Keratinocyte (primary cell): ENCODE results near the gene EYA2.

CAGE:
- cytosol, long polyA minus RNA: no peak
- cytosol, long polyA plus RNA: no peak
- long polyA plus RNA: no peak
- nucleus, long polyA minus RNA: no peak
- nucleus, long polyA plus RNA: no peak
Measured at GRCh38 chr20:46894046-46895212, at the start of gene EYA2. Gene EYA2 (plus strand): TSS chr20:46894843.

CAGE:
- cytosol, long polyA minus RNA: no peak
- cytosol, long polyA plus RNA: no peak
- long polyA plus RNA: no peak
- nucleus, long polyA minus RNA: no peak
- nucleus, long polyA plus RNA: no peak
Measured at GRCh38 chr20:47253616-47254414, 102.7 kb downstream of the ZMYND8 start.

DNA sequence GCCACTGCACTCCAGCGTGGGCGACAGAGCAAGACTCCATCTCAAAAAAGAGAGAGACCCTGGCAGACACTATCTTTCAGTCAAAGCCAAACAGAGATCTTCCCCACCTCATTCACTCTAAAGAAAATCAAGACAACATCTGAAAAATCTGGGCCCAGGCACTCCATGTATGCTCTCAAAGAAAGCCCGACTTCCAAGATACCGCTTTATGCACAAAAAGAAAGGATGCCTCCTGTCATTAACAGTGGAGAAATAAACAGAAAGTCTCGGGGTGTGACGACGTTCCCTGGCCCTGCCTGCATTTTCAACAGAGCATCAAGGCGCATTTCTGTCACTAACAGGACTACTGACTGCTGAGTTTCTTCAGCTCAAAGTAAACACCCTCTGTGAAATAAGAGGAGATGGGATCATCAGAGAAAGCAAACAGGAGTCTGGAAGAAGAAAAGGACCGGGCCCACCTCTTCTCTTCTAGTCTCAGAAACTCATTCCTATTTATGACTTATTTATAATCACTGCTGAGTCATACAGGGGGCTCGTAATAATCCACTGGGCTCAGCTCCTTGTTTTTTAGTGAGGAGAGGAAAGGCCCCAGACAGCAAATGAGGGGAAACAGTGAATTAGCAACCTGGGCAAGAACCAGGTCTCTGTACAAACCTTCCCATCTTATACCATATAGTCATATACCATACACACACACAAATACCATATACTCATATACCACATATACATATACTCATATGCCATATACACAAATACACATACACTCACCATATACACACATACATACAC is 99.7 kb downstream of the ZMYND8 start:
CAGE:
- cytosol, long polyA minus RNA: no peak
- cytosol, long polyA plus RNA: no peak
- long polyA plus RNA: no peak
- nucleus, long polyA minus RNA: no peak
- nucleus, long polyA plus RNA: no peak

GRCh38 chr20:47351397-47352055 is 5.0 kb downstream of the ZMYND8 start:
CAGE:
- cytosol, long polyA minus RNA: no peak
- cytosol, long polyA plus RNA: no peak
- long polyA plus RNA: no peak
- nucleus, long polyA minus RNA: no peak
- nucleus, long polyA plus RNA: no peak

DNA sequence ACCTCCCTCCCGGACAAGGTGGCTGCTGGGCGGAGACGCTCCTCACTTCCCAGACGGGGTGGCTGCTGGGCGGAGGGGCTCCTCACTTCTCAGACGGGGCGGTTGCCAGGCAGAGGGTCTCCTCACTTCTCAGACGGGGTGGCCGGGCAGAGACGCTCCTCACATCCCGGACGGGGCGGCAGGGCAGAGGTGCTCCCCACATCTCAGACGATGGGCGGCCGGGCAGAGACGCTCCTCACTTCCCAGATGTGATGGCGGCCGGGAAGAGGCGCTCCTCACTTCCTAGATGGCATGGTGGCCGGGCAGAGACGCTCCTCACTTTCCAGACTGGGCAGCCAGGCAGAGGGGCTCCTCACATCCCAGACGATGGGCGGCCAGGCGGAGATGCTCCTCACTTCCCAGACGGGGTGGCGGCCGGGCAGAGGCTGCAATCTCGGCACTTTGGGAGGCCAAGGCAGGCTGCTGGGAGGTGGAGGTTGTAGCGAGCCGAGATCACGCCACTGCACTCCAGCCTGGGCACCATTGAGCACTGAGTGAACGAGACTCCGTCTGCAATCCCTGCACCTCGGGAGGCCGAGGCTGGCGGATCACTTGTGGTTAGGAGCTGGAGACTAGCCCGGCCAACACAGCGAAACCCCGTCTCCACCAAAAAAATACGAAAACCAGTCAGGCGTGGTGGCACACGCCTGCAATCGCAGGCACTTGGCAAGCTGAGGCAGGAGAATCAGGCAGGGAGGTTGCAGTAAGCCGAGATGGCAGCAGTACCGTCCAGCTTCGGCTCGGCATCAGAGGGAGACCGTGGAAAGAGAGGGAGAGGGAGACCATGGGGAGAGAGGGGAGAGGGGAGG is 24.5 kb downstream of the NCOA3 start:
CAGE:
- cytosol, long polyA minus RNA: no peak
- cytosol, long polyA plus RNA: no peak
- long polyA plus RNA: no peak
- nucleus, long polyA minus RNA: no peak
- nucleus, long polyA plus RNA: no peak

CAGE:
- cytosol, long polyA minus RNA: no peak
- cytosol, long polyA plus RNA: no peak
- long polyA plus RNA: no peak
- nucleus, long polyA minus RNA: no peak
- nucleus, long polyA plus RNA: no peak
Measured at GRCh38 chr20:47736875-47737271, 48.4 kb downstream of the SULF2 start.

CAGE:
- cytosol, long polyA minus RNA: no peak
- cytosol, long polyA plus RNA: no peak
- long polyA plus RNA: no peak
- nucleus, long polyA minus RNA: no peak
- nucleus, long polyA plus RNA: no peak
Measured at GRCh38 chr20:47740652-47741384, 44.5 kb downstream of the SULF2 start.

DNA sequence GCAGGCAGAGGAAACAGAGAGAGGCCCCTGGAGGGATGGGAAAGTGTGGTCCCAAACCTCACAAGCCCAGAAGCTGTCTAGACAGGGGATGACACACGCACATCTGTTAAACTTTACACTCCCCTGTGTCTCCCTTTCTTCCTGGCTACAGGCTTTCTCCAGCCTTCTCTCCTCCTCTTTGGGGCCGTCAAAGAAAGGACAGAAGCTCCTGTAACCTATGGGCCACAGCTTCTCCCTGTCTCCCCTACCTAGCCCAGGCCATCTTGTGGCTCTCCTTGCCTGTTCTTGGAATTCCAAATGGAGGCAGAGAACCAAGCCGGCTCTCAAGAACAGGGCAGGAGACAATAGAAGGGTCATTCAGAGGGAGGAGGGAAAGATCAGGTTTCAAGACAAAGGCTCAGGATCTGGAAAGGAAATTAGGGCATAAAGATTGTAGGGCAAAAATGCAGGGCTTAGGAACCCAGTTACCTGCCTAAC is 19.2 kb downstream of the SULF2 start:
CAGE:
- cytosol, long polyA minus RNA: no peak
- cytosol, long polyA plus RNA: no peak
- long polyA plus RNA: no peak
- nucleus, long polyA minus RNA: no peak
- nucleus, long polyA plus RNA: no peak

GRCh38 chr20:47784368-47784954 is 820 bp downstream of the SULF2 start:
CAGE:
- cytosol, long polyA minus RNA: no peak
- cytosol, long polyA plus RNA: no peak
- long polyA plus RNA: no peak
- nucleus, long polyA minus RNA: no peak
- nucleus, long polyA plus RNA: no peak

DNA sequence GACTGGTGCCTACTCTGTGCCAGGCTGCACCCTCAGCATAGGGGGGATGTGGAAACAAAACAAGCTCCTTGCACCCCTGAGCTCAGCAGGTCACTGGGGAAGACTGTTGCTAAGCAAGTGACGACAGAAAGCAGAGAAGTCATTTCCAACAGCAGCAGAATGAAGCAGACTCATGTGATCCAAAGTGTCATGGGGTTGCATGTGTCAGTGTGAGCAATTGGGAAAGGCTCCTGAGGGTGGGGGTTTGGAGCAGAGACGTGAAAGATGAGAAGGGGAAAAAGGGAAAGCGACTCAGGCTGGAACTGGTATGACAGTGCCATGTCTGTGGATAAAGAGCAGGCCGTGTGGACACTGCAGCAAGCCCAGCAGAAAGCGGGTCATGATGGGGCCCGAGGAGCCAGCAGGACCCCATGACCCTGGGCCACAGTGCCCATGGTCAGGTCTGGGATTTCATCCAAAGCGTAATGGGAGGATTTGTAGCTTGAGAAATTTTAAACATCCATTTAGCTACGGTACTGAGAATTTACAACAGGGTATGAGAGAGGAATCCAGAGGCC is 363.8 kb downstream of the PREX1 start:
CAGE:
- cytosol, long polyA minus RNA: no peak
- cytosol, long polyA plus RNA: no peak
- long polyA plus RNA: no peak
- nucleus, long polyA minus RNA: no peak
- nucleus, long polyA plus RNA: no peak

DNA sequence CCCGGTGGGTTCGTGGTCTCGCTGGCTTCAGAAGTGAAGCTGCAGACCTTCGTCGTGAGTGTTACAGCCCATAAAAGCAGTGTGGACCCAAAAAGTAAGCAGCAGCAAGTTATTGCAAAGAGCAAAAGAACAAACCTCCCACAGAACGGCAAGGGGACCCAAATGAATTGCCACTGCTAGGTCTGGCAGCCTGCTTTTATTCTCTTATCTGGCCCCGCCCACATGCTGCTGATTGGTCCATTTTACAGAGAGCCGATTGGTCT is 264.4 kb downstream of the PREX1 start:
CAGE:
- cytosol, long polyA minus RNA: no peak
- cytosol, long polyA plus RNA: no peak
- long polyA plus RNA: no peak
- nucleus, long polyA minus RNA: no peak
- nucleus, long polyA plus RNA: no peak

GRCh38 chr20:48667736-48668740 is 159.8 kb downstream of the PREX1 start:
CAGE:
- cytosol, long polyA minus RNA: no peak
- cytosol, long polyA plus RNA: no peak
- long polyA plus RNA: no peak
- nucleus, long polyA minus RNA: no peak
- nucleus, long polyA plus RNA: no peak

DNA sequence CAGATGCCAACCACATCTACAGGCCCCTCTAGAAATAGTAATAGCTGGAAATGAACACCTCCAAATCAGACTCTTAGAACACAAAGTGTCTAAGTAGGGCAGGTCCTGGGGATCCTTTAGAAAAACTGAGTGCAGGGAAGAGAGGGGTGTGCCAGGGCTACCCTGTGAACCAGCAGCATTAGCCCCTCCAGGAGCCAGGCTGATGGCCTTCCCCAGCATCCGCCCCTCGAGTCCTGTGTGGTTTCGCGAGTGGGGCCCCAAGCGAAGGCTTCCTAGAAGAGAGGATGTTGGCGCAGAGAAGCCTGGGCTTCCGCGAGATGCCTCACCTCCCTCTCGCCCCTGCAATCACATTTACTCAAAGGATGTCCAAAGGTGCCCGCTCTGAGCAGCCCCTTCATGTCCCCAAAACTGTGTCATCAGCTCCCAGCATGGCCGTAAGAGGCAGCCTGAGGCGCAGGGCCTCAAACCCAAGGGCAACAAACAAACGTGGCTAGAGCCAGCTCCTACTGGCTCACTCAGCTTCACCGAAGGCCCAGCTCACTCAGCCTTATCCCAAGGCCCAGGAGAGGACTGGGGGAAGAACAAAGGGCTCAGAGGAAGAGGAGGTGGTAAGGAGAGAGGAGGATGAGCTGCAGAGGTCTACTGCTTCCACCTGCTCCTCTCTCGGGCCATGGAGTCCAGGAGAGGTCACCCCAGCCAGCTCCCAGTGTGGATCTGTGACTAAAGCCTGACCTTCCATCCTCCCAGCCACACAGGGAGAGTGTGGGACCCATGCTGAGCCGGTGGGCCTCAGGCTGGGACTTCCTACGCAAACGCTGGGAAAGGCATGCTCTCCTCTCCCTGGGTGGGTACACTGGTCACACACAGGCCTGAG is 111.6 kb downstream of the PREX1 start:
CAGE:
- cytosol, long polyA minus RNA: no peak
- cytosol, long polyA plus RNA: no peak
- long polyA plus RNA: no peak
- nucleus, long polyA minus RNA: no peak
- nucleus, long polyA plus RNA: no peak

DNA sequence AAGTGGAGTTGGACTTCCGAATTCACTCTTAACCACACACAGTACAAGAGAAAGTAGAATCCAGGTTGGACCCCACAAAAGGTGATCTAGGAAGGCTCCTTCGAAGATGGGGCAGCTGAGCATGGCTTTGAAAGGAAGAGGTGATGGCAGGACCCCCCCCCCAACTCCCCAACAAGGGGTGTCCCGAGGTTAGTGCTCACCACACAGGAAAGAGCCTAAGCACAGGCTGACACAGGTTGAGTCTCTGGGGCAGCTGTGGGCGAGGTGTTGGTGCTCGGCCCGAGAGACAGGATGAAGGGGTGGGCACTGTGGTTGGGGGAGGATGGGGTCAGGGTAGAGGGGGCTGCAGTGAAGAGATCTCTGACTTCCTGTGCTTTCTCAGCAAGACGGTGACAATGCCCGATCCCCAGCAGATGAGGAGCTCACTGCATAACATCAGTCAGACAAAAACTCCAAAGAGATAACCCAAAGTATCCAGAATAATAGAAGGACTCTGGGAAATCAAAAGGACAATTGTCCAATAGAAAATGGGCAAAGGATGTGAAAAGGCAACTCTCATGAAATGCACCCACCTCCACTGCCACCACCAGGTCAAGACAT is 108.5 kb downstream of the PREX1 start:
CAGE:
- cytosol, long polyA minus RNA: no peak
- cytosol, long polyA plus RNA: no peak
- long polyA plus RNA: no peak
- nucleus, long polyA minus RNA: no peak
- nucleus, long polyA plus RNA: no peak

CAGE:
- cytosol, long polyA minus RNA: no peak
- cytosol, long polyA plus RNA: no peak
- long polyA plus RNA: no peak
- nucleus, long polyA minus RNA: no peak
- nucleus, long polyA plus RNA: no peak
Measured at GRCh38 chr20:48723240-48724172, 104.3 kb downstream of the PREX1 start.

DNA sequence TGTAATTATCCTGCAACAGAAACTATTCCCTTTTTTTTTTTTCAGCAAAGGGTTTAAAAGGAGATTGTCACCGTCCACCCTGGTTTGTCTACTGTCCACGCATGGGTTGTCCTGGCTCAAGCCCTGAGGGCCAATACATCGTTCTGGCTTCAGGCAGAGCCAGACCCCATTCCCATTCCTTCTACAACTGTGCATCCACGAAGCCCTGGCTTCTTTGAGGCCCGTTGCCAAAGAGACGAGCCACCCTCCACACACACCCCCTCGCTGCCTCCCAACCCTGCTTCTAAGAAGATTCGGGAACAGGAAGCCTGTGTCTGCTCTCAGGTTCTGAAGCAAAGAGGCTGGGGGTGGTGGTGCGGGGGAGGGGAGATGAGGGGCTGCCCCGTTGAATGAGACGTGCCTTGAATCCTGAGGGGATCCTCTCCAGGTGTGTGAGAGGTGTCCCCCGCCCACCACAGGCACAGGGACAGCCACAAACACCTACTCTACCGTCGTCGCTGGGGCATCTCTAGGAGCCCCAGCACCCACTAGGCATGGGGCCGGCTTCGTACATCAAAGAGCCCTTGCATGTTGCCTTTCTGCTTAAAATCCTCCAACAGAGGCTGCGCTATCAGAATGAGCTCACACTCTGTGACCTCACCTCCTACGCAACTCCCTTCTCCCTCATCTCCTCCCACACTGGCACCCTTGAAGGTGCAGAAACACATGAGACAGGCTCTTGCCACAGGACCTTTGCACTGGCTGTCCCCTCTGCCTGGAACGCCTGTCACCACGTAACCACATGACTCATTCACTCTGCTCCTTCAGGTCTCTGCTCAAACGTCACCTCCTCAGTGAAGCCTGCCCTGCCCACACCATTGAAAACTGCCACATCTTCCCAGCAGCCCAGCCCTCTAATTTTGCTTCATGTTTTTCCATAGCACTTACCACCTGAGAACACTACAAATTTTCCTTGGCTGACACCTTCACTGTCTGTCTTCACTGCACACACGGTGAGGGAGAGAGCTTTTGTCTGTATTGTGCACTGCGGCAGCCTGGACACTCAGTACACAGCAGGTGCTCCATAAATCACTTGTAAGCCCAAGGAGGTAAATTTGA is 58.5 kb downstream of the PREX1 start:
CAGE:
- cytosol, long polyA minus RNA: no peak
- cytosol, long polyA plus RNA: no peak
- long polyA plus RNA: no peak
- nucleus, long polyA minus RNA: no peak
- nucleus, long polyA plus RNA: no peak

GRCh38 chr20:48807228-48807939 is 20.4 kb downstream of the PREX1 start:
CAGE:
- cytosol, long polyA minus RNA: no peak
- cytosol, long polyA plus RNA: no peak
- long polyA plus RNA: no peak
- nucleus, long polyA minus RNA: no peak
- nucleus, long polyA plus RNA: no peak

CAGE:
- cytosol, long polyA minus RNA: no peak
- cytosol, long polyA plus RNA: no peak
- long polyA plus RNA: no peak
- nucleus, long polyA minus RNA: no peak
- nucleus, long polyA plus RNA: no peak
Measured at GRCh38 chr20:48846199-48847342, 18.8 kb upstream of the PREX1 start.

DNA sequence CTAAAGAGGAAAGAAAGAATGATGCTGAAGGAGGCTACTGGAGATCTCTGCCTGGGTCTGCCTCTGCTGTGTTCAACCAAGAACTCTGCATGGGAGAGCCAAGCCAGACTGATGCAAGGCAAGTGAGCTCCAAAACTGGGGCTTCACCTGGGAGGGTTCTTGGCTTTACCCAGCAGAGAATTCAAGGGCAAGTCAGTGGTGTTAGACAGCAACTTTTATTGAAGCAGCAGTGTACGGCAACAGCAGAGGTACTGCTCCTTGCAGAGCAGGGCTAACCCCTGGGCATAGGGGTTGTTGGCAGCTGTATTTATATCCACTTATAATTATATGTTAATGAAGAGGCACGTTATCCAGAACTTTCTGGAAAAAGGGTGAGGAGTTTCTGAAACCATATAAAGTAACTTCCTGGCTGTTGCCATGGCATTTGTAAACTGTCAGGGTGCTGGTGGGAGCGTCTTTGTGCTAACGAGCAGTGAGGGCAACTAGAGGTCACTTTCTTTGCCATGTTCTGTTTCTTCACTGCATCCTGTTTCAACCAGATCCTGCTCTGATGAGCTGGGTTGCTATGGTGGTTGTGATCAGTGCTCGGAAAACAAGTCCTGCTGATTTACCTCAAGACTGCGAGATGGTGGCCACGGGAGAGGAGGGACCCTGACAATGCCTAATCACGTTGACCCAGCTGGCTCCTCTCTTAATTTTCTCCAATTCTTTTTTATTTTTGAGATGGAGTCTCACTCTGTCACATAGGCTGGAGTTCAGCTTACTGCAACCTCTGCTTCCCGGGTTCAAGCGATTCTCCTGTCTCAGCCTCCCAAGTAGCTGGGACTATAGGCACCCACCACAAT is 11.2 kb upstream of the ARFGEF2 start:
CAGE:
- cytosol, long polyA minus RNA: no peak
- cytosol, long polyA plus RNA: no peak
- long polyA plus RNA: no peak
- nucleus, long polyA minus RNA: no peak
- nucleus, long polyA plus RNA: no peak

DNA sequence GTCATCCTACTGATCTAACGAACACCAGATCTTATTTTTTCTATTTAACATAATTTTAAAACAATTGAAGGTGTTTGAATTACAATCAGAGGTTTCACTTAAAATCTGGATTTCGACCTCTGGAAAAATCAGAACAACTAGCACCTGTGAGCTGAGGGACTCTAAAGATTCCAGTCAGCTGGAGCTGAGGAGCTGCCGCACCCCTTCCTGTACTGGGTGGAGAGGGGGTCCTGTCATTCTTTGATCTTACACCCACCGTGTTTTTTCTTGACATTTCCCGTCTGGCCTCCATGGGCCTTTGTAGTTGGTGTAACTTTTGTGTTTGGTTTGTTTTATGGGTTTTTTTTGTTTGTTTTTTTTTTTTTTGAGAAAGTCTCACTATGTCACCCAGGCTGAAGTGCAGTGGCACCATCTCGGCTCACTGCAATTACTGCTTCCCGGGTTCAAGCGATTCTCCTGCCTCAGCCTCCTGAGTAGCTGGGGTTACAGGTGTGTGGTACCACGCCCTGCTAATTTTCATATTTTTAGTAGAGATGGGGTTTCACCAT is 17.2 kb downstream of the ARFGEF2 start:
CAGE:
- cytosol, long polyA minus RNA: no peak
- cytosol, long polyA plus RNA: no peak
- long polyA plus RNA: no peak
- nucleus, long polyA minus RNA: no peak
- nucleus, long polyA plus RNA: no peak